Cerebral cortex (tissue), 2 donors: Measurements from ENCODE around the genes ARHGEF28 and ENC1.

DNA sequence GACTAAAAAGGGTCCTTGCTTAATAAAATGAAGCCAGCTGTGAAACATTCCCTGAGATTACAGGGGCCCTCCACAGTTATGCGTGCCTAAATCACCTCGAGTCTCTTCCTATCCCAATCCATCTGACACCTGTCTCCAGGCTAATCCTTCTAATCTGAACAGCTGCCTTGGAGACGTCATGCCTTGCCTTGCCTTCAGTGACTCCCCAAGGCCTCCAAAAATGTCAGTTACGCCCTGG, 57.7 kb downstream of the PTCD2 start:
- PRO-cap, 2 experiments, result no peak in any of the 2 experiments

- PRO-cap, 2 experiments, result peak in 1 of 2 experiments; most common plus-strand start chr5:72504321 (in 1); most common minus-strand start chr5:72504233 (in 1)
Measured at GRCh38 chr5:72504066-72504627, 3.1 kb downstream of the ZNF366 start.

DNA sequence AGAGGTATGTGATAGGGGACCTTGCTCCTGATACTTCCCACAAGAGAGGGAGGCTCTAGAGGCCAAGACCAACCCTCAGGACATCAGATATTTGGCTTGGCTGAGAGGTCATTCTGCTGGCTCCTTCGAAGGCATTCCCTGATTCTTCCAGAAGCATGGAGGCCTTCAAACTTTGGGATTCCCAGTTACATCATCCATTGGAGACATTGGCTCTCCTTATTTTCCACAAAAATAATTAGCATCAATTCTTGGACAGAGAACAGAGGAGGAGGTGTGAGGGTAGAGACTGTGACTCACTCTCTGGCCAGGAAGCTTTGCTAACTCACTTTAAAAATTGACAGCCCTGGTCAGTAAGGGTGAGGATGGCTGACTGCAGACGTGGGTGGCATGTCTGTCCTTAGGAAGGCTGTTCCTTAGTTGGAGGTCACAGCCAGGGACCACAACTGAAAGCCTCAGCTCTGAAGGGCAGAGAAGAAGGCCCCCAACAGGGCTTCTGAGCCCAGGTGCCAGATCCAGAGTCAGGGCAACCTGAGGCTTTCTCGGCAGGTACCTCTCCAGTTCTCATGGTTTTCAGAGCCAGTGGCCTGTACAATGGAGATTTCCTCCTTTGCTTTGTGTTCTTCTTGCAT, 92.3 kb upstream of the ZNF366 start:
- PRO-cap, 2 experiments, result no peak in any of the 2 experiments

DNA sequence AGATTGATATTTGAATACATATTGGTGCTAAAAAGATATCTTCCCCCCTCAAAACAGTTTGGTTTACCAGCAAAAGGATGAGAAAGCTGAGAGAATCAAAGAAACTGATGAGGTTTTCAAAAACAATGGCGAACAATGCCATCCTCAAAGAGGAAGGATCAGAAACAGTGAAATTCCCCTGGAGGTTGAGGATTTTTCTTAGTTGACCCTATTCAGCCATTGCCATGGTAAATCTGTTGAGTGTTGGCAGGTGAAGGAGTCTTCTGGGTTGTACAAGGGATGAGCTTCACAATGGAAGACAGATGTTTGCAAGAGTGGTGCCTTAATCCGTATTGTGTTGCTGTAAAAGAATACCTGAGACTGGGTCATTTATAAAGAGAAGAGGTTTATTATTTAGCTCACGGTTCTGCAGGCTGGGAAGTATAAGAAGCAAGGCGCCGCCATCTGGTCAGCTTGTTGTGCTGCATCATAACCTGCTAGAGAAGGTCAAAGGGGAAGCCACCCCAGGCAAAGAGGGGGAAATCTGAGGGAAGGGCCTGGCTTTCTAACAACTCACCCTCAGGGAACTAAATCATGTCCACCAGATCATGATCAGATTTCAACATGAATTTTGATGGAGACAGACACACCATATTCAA, 2.4 kb downstream of the TNPO1 start:
- PRO-cap, 2 experiments, result no peak in any of the 2 experiments

DNA sequence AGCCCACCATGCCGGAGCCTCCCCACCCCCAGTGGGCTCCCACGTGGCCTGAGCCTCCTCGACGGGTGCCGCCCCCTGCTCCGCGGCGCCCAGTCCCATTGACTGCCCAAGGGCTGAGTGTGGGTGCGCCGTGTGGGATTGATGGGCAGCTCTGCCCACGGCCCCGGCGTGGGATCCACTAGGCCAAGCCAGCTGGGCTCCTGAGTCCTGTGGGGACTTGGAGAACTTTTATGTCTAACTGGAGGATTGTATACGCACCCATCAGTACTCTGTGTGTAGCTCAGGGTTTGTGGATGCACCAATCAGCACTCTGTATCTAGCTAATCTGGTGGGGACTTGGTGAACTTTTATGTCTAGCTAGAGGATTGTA, 30.1 kb upstream of the FCHO2 start:
- PRO-cap, 2 experiments, result no peak in any of the 2 experiments

GRCh38 chr5:72951723-72952557, 3.9 kb upstream of the FCHO2 start:
- PRO-cap, 2 experiments, result no peak in any of the 2 experiments

GRCh38 chr5:73087311-73088170, 32.8 kb upstream of the TMEM171 start:
- PRO-cap, 2 experiments, result no peak in any of the 2 experiments

DNA sequence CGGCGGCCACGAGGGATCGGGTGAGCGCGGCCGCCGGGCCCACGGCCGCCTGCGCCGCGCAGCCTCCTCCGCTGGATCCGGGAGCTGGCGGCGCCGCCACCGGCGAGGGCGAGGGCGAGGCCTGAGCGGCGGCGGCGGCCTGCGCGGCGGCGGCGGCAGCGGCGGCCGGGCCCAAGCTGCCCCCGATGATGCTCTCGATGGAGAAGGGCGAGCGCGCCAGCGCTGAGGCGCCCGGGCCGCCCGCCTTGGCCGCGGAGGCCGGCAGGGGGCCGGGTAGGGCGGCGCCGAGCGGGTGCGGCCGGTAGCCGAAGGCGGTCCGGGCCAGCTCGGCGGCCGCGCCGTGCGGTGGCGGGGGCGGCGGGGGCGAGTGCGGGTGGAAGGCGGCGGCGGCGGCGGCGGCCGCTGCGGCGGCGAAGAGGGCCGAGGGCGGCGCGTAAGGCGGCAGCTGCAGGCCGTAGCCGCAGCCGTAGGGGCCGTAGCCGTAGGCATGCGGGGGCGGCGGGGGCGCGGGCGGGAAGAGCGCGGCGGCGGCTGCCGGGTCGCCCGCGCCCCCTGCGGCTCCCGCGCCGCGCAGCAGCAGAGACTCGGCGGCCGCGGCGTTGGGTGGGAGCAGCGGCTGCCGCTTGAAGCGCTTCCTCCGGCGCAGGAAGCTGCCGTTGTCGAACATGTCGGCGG, 1.4 kb downstream of the FOXD1 start:
- PRO-cap, 2 experiments, result no peak in any of the 2 experiments

DNA sequence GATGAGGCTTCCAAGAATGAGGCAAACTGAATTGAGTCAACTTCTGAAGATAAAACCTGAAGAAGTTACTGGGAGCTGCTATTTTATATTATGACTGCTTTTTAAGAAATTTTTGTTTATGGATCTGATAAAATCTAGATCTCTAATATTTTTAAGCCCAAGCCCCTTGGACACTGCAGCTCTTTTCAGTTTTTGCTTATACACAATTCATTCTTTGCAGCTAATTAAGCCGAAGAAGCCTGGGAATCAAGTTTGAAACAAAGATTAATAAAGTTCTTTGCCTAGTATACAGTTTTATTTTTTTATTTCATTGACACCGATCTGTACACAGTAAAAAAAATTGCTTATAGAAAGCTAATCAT, 6.9 kb downstream of the BTF3 start:
- PRO-cap, 2 experiments, result no peak in any of the 2 experiments

- PRO-cap, 2 experiments, result no peak in any of the 2 experiments
Measured at GRCh38 chr5:73506009-73507091, 8.1 kb downstream of the BTF3 start.

DNA sequence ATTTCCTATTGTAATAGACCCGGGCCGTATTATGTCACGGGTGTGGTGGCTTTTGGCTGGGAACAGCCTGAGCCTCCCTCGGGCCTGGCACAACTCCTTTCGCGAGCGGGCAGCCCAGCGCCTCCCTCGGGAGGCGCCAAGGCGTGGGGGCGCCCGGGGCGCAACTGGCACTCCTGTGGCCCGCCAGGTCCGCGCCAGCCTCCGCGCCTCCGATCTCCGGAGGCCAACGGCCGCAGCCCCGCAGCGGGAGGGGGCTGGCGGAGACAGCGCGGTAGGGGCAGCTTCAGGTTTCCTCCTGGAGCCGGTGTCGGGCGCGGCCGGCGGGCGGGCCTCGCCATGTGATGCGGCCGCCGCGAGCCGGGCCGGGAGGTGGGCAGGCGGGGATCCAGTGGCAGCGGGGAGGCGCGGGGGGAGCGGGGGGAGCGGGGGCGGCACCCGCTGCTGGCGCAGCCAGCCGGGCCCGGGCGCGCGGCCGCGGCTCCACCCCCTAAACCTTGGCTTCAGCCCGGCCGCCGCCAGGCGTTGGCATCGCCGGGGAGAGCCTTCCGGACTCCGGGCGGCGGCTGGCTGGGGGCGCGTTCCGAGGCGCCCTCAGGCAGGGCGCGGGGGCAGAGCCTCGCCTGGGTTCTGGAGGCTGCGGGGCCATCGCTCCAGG, at the start of gene ARHGEF28:
TSS of gene ARHGEF28 (plus strand) at position 528 of the 655 bp plus-strand sequence.
- PRO-cap, 2 experiments, result peak in 1 of 2 experiments; most common plus-strand start position 528 of the sequence (in 1); most common minus-strand start position 340 of the sequence (in 1)

- PRO-cap, 2 experiments, result no peak in any of the 2 experiments
Measured at GRCh38 chr5:73930780-73931104, 304.7 kb downstream of the ARHGEF28 start.

GRCh38 chr5:74394777-74395141, 245.8 kb downstream of the ENC1 start:
- PRO-cap, 2 experiments, result no peak in any of the 2 experiments

- PRO-cap, 2 experiments, result no peak in any of the 2 experiments
Measured at GRCh38 chr5:74582850-74583286, 57.7 kb downstream of the ENC1 start.

GRCh38 chr5:74640236-74641320, at the start of gene ENC1:
TSS of gene ENC1 (minus strand) at chr5:74640728.
- PRO-cap, 2 experiments, result peak in 1 of 2 experiments; most common plus-strand start chr5:74640630 (in 1); most common minus-strand start chr5:74640726 (in 1)

- PRO-cap, 2 experiments, result no peak in any of the 2 experiments
Measured at GRCh38 chr5:74833366-74834083, 32.7 kb downstream of the FAM169A start.

DNA sequence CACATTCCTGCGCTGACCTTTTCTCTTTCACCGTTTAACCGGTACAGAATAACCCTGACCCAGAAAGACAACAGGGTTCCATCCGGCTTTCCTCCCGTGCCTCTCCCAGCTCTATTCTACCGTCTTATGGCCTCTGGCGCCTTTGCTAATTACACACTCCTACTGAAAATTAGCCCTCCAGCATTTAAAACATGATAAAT, 729 bp upstream of the FAM169A start:
- PRO-cap, 2 experiments, result peak in 1 of 2 experiments; most common minus-strand start position 128 of the sequence (in 1)

DNA sequence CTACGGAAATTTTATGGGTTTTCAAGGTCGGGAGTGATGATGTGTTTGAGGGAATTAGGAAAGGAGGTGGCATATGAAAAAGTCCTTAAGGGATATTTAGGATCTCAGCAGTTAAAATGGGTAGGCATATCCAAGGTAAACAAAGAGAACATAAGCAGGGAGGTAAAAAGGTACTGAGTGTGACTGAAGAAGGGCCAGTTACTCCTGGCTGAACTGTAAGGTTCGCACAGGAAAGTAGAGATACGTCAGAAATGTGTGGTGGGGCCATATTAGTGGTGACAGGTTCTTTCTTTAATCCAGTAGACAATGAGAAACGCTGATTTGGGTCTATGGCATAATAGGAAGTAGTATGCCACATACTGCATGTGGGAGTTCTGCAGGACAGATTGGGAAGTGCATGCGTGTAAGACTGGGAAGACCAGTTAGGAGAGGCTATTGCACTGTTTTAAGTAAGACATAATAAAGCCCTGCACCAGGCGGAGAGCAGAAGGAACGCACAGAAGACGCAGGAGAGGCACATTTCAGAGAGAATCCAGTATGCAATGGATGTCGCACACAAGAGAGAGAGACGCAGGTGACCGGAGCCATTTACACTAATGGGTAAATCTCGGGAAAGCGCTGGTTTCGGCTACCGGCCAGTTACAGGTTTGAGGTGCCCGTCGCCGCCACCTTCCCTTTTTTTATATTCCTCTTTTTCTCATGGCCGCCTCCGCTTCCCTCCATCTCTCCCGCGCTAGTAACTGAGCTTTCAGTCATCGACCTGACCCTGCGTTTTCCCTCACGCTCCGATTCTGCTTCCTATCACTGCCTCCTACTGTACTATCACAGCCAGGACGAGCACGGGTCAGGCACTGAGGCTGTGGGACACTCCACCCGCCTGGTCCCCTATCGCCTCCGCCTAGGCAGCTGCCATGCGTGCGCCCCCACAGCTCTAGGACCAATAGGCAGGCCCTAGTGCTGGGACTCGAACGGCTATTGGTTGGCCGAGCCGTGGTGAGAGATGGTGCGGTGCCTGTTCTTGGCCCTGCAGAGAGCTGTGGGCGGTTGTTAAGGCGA, 648 bp upstream of the HMGCR start:
- PRO-cap, 2 experiments, result peak in 1 of 2 experiments; most common plus-strand start position 486 of the sequence (in 1); most common minus-strand start position 308 of the sequence (in 1)

DNA sequence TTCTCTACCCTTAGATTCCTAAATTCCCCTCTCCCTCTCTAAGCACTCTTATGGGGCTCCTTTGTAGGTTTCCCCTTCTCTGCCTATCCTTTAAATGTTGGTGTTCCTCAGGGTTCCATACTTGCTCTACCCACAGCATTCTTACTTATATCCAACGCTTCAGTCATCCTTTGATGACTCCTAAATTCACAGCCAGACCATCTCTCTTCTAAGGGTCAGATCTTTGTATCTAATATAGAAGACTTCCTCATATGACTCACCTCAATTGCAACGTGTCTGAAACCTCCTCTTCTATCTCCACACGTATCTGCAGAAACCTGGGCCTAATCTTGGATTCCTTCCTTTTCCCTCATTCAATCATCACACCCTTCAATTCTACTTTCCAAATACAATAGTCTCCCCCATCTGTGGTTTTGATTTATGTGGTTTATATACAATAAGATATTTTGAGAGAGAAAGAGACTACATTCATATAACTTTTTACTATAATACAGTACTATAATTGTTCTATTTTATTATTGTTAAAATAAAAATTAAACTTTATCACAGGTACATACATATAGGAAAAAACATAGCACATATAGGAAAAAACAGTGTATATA, 68.3 kb downstream of the HMGCR start:
- PRO-cap, 2 experiments, result no peak in any of the 2 experiments

DNA sequence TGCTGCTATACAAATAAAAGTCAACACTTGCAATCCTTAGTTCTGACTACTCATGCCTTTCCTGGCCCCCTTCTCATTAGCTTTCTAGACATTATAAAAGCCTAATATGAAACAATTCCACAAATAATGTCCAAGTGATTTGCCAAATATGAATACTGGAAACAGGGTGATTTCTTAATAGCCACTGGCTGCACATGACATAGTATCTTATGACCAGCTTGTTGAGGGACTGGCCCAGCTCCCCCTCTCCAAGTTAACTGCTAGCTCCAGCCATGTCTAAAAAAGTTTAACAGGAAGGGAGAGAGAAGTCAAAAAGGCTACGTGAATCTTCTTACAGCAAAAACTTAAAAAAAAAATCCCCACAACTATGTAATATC, 1.5 kb downstream of the CERT1 start:
- PRO-cap, 2 experiments, result no peak in any of the 2 experiments